ENCODE measurements around the genes FMC1 and SLC37A3.

DNA sequence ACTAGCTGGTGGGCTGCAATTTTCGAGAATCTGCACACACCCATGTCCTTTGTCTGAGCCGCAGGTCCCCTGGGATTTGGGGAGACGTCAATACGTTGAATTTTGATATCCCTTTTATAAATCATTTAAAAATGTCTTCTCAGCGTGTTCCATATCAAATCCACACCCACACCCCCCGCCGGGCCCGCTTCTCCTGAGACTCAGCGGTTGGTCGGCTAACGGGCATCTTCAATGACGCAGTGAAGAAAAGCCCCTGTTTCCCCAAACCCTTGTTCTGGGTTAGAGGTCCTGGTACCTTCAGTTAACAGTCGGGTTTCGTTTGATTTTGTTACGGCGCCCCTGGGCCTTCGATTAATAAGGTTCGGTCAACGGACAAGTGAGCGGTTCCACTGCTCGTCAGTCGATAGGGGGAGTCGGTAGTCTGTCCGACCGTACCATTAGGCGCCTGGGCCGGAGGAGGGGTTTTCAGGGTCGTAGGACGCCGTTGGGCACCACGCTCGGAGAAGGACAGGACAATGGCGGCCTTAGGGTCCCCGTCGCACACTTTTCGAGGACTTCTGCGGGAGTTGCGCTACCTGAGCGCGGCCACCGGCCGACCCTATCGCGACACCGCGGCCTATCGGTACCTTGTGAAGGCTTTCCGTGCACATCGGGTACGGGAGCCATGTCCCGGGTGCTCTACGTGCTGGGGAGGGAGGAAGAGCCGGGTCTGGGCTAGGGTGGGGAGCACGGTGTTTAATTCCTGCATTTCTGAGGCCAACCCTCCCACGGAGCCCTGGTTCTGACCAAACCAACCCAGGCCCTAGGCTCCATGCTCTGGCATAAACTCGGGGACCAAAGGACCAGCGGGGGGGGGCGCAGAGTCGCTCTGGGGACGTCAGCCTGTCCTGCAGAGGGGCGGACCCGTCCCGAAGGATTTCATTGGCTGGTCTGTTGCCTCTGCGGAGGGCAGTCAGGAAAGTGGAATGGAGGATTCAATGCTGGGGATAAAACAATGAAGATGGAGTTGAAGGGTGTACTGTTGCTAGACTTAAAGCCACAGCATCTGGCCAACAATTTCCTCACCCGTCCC is at the start of gene FMC1:
FMC1 (plus strand) TSS at position 468 of the 1,072 bp plus-strand sequence.
- PRO-cap, result unidirectional peak, plus-strand start at position 272 of the sequence; bidirectional peak, plus-strand start at position 448 of the sequence, minus-strand start at position 405 of the sequence; bidirectional peak, plus-strand start at position 951 of the sequence, minus-strand start at position 818 of the sequence

GRCh38 chr7:139360673-139361281 is 1.1 kb downstream of the LUC7L2 start:
- PRO-cap, result no peak

- PRO-cap, result no peak
Observed at GRCh38 chr7:139384124-139384498, 24.4 kb downstream of the LUC7L2 start.

DNA sequence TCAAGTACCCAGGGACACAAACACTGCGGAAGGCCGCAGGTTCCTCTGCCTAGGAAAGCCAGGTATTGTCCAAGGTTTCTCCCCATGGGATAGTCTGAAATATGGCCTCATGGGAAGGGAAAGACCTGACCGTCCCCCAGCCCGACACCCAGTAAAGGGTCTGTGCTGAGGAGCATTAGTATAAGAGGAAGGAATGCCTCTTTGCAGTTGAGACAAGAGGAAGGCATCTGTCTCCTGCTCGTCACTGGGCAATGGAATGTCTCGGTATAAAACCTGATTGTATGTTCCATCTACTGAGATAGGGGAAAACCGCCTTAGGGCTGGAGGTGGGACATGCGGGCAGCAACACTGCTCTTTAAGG is 15.8 kb downstream of the KLRG2 start:
- PRO-cap, result no peak

DNA sequence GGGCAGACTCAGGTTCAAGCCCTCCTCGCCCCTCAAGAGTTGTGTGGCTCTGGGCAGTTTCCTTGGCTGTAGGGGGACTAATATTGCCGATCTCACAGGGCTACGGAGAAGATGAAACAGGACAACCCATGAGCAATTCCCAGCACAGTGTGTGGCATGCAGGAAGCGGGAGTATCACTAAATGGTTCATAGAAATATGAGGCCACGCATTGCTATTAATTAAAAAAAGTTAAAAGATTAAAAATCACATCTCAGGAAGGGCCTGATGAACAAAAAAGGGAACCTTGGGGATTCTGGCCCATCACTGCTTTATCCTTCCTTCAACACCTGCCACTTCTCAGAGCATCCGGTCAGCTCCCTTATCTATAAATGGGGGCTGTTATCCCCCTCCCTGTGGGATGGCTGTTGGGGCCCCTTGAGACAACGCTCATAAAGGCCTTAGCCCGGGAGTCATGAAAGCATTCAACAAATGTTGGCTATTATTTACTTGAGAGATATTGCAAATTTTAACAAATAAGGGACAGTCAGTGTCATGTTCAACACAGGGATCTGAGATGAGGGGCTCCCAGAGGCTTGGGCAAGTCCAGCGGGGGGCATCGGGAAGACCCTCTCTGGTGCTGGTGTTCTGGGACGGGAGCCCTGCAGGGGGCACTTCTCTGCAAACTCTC is 42.9 kb downstream of the CLEC2L start:
- PRO-cap, result no peak

- PRO-cap, result no peak
Observed at GRCh38 chr7:139656751-139657319, 121.0 kb downstream of the HIPK2 start.

GRCh38 chr7:139715841-139716438 is 61.9 kb downstream of the HIPK2 start:
- PRO-cap, result no peak

- PRO-cap, result no peak
Observed at GRCh38 chr7:139725828-139727054, 51.6 kb downstream of the HIPK2 start.

DNA sequence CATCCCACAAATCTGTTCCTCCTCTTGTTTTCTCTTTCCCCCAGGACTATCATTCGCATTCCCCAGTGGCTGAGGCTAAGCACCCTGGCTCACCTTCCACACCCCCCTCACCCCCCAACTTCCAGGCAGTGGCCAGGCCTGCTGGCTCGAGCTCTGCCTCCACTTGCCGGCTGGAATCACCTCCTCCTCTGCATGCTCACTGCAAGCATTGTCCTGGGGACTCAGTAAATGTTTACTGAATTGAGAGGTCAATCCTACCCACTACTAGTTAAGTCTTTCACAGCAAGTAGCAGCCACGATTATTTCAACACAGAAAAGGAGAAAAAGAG is 32.2 kb downstream of the HIPK2 start:
- PRO-cap, result no peak

DNA sequence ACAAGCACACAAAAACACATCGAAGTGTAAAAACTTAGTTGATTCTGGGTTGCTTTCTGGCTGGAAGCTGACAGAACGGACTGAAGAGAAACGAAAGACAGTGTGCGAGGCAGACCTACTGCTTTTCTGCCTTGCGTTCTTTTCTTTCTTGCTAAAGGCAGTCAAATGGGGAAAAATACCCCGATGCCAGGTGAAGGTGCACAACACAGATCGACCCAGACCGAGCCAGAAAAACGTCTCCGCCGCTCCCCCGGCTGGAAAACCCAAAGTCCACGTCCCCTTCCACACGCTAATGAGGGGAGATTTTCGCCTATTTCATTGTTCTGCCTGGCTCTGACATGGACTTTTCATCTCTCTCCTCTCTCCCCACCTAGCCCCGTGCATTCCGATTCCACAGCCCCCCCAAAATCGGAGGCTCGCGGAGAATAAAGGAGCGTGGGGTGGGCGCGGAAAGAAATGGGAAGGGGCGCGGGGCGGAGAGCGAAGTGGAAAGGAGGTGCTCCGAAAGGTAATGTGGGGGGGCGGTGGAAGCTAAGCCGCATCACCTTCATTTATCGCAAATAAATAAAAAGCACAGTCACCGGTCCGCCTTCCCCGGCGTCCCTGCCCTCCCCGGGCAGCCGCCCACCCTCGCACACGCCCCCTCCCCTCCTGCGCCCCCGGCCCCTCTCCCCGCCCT is 925 bp downstream of the HIPK2 start:
- PRO-cap, result bidirectional peak, plus-strand start at position 37 of the sequence, minus-strand start outside the sequence; bidirectional peak, plus-strand start at position 321 of the sequence, minus-strand start at position 294 of the sequence

DNA sequence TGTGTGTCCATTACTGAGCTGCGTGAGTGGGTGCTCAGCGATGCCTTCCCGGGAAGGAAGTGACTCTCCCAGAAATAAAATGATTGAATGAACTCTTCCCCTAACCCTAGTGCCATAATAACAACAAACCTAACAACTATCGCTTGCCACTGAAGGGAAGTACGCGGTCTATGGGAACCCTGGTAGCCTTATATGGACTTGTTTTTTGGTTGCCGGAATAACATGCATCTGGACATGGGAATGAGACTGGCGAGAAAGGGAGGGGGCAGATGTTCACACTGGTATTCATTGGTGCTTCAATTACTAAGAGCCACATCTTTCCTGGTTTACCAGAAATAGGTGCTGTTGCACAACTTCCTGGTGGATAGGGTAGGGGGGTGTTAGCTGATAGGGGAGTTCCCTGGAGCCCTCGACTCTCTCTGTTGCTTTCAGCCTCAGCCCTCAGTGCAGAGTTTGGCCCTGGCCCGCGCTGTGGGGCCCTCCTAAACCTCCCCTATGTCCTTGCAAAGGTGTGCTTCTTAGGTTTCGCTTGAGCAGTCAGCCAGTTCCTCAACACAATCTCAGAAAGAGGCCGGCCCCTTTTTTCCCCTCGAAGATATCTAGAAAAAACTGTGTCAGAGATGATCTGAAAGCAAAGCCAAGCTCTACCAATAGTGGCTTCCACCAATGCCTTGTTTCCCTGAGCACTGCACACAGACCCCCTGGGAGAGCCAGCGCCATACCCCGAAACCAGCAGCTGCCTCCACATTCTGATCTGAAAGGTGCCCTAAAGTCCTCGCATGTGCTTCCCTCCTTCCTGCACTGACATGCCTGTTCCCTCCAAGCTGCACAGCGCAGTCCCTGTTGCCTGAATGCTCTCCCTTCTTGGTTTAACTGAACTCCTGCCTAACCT is 13.5 kb downstream of the TBXAS1 start:
- PRO-cap, result unidirectional peak, plus-strand start at position 444 of the sequence

DNA sequence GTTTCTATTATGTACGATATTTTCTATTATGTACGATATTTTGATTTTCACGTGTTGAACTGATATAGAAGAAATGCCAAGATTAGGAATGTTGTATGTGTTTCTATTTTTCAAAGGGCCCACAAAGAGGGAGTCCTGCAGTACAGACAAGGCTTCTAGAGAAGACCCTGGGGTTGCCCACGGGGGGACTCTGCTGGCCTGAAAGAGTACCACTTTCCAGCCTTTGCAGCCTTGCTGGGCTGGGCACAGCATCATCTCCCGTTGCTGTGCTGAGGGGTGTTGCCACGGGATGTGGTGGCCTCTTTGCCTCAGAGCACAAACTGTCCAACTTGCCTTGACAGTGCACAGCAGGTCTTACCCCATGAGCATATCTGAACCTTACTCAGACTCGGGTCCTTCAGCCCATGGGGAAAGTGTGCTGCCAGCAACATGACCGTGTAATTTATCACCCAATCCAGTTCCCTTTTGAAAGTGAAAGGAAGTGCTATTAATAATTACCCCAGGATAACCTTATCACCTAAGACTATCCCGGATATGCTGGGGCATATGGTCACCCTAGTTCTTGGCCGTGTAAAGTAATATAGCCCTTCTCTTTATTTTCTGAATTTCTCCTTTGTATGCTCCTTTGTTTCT is 46.7 kb downstream of the TBXAS1 start:
- PRO-cap, result no peak

- PRO-cap, result no peak
Observed at GRCh38 chr7:139937666-139937914, 108.5 kb downstream of the TBXAS1 start.

GRCh38 chr7:140025938-140026855 is 36.6 kb downstream of the PARP12 start:
- PRO-cap, result no peak

GRCh38 chr7:140231781-140232457 is 55.1 kb upstream of the KDM7A start:
- PRO-cap, result unidirectional peak, minus-strand start at chr7:140232039

DNA sequence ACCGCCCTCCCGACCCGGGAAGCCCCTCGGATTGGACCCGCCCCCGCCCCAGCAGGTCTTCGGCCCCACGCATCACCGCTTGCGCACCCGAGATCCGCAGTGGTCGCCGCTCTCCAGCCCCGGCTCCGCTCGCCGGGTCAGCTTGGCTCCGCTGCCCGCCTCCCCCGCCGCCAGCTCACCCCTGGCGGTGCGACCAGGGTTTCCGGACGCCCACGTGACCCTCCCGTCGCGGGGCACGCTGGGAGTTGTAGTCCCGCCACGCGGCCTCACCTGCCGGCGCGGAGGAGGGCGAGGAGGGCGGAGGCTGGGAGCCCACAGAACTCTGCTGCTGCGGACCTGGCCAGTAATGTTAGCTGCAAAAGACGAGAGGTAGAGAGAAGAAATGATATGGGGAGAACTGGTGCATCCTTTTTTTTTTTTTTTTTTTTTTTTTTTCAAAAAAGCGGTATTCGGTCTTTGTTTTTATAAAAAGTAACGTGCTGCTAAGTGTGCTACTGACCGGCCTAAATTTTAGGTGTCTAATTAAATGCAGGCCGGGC is at the start of gene SLC37A3:
SLC37A3 (minus strand) TSS at position 202 of the 539 bp plus-strand sequence.
- PRO-cap, result bidirectional peak, plus-strand start at position 317 of the sequence, minus-strand start at position 139 of the sequence

DNA sequence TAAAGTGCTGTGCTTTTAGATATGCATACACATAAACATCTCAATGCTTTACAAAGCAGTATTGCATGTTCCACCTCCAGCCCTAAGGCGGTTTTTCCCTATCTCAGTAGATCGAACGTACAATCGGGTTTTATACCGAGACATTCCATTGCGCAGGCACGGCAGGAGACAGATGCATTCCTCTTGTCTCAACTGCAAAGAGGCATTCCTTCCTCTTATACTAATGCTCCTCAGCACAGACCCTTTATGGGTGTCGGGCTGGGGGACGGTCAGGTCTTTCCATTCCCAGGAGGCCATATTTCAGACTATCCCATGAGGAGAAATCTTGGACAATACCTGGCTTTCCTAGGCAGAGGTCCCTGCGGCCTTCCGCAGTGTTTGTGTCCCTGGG is 74.0 kb upstream of the MKRN1 start:
- PRO-cap, result no peak

GRCh38 chr7:140601735-140602567 is 38.7 kb downstream of the DENND2A start:
- PRO-cap, result no peak

DNA sequence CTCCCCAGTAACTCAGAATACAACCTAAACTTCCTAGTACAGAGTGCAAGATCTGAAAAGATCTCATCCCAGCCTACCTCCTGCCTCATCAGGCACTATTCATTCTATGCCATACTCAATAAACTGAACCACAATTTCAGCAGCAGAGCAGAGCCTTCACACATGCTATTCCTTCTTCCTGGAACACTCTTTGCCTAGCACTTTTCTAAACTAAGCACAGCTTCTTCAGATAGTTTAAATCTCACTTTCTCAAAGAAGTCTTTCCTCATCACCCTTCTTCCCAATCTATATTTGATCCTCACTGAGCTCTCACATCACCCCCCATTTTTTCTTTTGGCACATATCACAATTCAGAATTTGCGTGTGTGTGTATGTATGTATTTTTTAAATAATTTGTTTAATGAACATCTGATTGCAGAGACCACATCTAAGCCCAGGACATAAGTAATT is 38.3 kb downstream of the BRAF start:
- PRO-cap, result no peak

GRCh38 chr7:141290893-141291394 is 217.1 kb downstream of the TMEM178B start:
- PRO-cap, result no peak

Measured in fallopian tube (tissue), 1 donor.